Bile duct (tissue), 1 donor: ENCODE measurements around the genes SLC7A9 and PEPD.

GRCh38 chr19:32869488-32870042 lies at the start of gene SLC7A9:
TSS of gene SLC7A9 (minus strand) at chr19:32869767.
- PRO-cap: no peak

DNA sequence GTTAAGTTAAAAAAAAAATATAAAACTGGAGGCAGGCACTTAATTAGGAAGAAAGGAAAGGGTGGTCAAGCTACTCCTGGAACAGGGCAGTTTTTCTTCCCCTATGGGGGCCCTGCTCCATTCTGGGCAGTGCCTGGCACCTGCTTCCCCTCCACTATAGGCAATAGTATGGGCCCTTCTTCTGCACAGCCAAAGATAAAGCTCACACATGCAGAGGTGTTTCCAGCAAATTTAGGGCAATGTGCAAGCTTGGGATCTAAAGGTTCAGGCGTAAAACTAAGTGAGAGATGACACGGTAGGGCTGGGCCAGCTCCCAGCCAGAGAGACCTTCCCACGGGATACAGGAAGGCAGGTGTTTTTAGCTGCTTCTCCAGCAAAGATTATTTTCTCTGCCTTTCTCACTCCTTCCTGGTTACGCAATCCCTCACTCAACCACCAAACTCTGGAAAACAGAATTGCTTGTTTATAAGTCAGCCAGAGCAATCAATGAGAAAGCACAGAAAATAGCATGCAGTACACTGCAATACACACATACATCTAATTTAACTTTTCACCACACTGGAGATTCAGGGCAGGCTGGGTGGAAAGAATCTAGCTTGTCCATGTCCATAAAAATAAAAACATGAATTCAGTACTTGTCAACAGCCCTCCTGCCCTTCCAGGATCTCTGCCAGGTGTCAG lies 12.4 kb downstream of the RHPN2 start:
- PRO-cap: bidirectional peak, plus-strand start at position 466 of the sequence, minus-strand start at position 333 of the sequence

- PRO-cap: bidirectional peak, plus-strand start at chr19:33267902, minus-strand start at chr19:33267779
Observed at GRCh38 chr19:33267511-33268359, 34.6 kb downstream of the CEBPA start.

GRCh38 chr19:33325787-33326319 lies 23.5 kb upstream of the CEBPA start:
- PRO-cap: no peak

DNA sequence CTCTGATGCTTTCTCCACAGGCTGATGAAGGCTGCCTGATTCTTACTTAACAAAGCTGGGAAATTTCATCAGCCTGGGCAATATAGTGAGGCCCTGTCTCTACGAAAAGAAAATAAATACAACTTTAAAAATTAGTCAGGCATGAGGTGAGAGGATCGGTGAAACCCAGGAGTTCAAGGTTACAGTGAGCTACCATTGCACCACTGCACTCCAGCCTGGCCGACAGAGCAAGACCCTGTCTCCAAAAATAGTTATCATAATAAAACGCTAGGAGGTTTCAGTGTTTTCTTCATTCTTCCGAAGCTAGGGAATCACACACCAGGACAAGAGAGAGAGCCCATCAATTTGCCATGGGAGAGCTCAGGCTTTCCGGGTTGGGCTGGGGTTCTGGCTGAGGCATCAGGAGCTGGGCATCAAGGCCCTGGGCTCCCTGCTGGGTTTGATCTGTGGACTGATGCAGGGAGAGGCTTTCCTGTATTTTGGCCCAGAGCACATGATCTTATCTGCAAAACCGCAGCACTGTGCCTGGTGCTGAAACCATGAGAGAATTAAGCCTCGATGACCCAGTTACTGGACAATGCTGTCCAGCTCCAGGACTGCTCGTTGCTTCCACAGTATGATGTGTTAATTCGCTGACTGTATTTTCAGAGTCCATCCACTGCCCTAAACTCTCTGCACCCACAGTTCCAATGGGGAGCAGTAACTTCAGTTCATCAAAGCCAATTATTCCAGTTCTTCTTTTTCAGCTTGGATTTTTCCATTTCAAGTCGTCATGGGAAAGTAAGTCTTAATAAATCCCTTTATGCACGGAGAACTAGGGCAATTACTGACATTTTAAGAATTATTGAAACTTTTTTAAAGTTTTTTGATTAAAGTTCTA lies 24.9 kb upstream of the CEBPG start:
- PRO-cap: no peak

- PRO-cap: bidirectional peak, plus-strand start at chr19:33376563, minus-strand start at chr19:33376532
Observed at GRCh38 chr19:33376469-33376915, 3.0 kb downstream of the CEBPG start.

- PRO-cap: no peak
Observed at GRCh38 chr19:33394380-33394871, 20.9 kb downstream of the CEBPG start.

- PRO-cap: bidirectional peak, plus-strand start at chr19:33521988, minus-strand start at chr19:33521789
Observed at GRCh38 chr19:33521201-33522433, at the start of gene PEPD. TSS of gene PEPD (minus strand) at chr19:33521791.

DNA sequence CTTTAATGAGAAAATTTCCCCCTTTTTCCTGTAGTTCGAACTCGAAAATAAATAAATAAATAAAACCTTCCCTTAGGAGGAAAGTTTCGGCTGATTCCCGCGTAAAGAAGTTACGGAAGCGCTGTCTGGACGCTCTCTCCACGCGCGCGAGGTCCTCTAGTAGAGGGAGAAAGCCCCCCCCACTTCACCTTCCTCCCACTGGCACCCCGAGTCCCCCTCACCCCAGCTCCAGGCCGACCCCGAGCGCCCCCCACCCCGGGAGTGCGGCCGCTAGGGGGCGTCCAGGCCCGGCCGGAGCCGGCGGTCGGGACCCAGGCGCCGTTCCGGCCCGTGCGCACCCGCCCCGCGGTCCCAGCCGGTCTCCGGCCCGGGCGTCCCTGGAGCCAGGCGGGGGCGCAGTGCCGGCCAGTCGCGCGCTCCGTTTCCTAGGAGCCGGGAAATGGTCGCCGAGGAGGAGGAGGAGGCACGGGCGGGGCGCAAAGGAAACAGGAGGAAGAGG lies 1.4 kb upstream of the KCTD15 start:
- PRO-cap: bidirectional peak, plus-strand start at position 408 of the sequence, minus-strand start at position 379 of the sequence

DNA sequence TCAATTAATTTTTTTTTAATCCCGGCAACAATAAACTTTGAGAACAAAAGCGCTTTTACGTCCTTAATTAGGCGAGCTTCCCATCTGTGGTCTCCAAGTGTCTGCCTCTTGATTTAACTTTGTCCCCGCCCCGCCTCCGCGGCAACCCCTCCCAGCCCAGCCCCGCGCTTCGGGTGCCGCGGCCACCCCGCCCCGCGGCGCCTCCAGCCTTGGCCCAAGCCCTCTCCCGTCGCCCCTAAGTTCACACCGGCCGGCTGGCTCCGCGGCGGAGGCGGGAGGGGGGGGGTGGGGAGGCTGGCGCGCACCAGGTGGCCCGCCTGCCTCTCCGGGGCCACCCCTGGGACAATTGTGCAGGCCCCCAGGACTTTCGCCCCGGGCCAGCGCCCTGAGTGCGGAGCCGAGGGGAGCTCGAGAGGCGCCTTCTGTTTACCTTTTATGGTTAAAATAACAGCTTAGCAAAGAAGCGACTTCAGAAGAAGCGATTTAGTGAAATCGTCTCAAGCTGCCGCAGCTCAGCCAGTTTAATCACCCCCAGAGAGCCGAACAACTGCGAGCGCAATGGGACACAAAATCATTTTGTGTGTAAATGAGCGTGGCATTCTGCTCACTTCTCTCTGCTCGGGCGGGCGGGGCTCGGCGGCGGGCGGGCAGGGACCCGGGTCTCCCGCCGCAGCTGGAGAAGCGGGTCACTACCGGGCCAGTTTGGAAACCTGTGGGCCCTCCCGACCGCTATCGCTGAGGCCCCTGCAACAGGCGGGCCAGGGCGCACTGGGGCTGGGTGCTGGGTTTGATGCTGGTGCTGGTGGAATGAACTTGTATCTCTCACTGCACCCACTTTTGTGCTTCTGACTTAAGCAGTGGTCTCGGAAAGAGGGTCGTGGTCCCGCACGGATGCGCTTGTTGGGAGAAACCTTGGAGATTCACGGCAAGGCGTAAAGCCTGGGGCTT lies 1.4 kb downstream of the KCTD15 start:
- PRO-cap: no peak

- PRO-cap: no peak
Observed at GRCh38 chr19:33803961-33804665, 7.4 kb downstream of the KCTD15 start.

DNA sequence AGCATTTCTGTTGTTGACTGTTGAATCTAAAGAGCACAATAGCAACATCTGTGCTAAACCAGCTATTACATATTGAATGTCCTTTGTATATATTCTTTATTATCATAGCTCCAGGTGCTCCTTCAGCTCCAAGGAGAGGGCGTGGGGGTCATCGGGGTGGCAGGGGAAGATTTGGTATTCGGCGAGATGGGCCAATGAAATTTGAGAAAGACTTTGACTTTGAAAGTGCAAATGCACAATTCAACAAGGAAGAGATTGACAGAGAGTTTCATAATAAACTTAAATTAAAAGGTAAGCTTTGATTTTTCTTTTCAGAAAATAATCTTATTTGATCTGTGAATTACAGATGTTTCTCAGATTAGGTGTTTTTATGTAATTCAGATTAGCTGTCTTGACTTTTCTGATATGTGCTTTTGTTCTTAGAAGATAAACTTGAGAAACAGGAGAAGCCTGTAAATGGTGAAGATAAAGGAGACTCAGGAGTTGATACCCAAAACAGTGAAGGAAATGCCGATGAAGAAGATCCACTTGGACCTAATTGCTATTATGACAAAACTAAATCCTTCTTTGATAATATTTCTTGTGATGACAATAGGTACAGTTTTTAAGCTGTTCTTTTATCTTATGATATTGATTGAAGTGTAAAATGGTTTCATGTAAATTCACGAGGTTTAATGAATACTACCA lies 34.9 kb upstream of the GARRE1 start:
- PRO-cap: no peak

GRCh38 chr19:34234547-34234912 lies 19.8 kb upstream of the GARRE1 start:
- PRO-cap: no peak

DNA sequence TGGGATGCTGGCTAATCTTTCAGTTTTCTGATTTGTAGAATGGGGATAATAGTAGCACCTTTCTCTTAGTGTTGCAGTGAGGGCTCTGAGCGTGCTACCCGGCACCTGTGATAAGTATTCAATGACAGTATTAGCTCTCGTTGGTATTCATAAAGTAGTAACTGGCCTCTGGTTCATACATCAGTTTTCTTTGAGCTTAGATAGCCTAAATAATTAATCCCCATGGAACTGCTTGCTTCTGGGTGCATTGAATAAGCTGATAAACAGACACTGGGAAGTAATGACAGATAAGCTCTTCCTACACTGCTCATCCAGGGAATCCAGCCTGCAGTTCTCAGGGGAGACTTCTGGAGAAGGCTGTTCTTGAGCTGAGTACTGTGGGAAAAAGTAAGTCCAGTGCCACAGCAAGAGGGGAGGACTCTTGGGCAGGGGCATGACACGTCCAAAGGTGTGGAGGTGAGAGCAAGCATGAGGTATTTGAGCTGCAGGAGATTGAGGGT lies 6.9 kb downstream of the GARRE1 start:
- PRO-cap: no peak

DNA sequence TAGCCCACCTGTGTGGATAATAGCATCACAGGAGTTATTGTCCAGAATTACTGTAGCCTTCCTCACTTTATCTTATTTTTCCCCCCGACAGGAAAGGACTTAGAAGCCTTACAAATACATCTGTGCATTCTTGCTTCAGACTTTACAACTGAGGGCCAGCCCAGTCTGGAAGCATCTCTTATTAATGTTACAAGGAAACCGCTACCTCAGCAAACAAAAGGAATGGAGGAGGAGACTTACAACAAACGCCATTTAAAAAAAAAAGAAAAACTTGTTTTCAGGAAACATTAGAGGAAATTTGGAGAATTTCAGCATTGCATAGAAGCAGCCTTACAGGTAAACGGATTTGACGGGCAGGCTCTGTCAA lies 45.2 kb downstream of the GARRE1 start:
- PRO-cap: no peak

DNA sequence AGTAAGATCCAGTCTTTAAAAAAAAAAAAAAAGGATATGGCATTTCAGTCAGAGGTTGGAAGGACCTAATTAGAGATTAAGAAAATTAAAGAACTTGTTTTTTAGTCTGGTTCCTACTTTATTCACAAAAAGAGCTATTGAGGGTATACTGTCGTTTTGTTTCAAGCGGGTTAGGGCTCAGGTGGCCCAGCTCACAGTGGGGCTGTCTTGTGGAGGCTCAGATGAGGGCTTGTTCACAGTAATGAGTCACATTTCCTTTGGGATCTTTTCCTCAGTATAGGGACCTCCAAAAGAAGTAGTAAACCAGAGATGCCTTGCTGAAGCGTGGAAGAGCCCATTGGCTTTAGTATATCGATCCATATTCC lies 33.0 kb upstream of the GPI start:
- PRO-cap: no peak

DNA sequence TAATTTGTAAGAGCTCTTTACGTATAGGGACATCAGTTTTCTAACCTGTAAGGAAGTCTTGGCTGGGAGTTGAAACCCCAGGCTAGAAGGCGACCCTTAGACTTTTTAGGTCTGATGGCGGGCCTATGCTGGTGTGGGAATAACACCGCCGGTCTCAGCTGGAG lies 222 bp upstream of the UBA2 start:
- PRO-cap: no peak

DNA sequence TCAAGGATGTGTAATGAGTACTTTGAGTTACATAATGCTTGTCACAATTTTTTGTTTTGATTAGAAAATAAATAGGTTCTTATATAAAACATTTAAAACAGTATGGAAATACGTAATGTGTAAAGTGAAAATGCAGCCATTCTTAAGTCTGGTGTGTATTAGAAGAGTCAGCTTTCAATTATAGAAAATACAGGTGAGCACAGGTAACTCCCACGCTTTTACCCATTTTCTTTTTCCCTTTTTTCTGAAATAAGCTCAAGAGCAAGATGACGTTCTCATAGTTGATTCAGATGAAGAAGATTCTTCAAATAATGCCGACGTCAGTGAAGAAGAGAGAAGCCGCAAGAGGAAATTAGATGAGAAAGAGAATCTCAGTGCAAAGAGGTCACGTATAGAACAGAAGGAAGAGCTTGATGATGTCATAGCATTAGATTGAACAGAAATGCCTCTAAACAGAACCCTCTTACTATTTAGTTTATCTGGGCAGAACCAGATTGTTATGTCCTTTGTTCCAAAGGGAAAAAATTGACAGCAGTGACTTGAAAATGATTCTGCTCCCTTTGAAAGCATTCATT lies 12.7 kb upstream of the WTIP start:
- PRO-cap: no peak

GRCh38 chr19:34503373-34504429 lies 22.1 kb downstream of the WTIP start:
- PRO-cap: no peak

DNA sequence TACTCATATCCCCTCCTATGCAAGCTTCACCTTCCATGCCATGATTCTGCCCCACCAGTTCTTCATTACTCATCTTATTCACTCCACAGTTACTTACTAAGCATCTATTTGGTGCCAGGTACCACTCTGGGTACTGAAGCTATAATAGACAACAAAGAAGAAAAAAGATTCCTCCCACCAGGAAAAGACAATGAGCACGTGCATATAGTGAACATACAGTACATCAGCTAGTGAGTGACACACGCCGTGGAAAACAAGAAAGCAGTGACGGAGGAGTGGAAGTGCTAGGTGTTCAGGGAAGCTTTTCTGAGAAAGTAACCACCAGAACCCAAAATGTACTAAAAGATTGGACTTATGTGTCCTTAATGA lies 67.0 kb downstream of the WTIP start:
- PRO-cap: no peak